Cardiac septum (tissue), 1 donor: ENCODE measurements around a stretch of chr18.

GRCh38 chr18:79401546-79401714 lies 5.7 kb downstream of the NFATC1 start:
- PRO-cap = no peak

DNA sequence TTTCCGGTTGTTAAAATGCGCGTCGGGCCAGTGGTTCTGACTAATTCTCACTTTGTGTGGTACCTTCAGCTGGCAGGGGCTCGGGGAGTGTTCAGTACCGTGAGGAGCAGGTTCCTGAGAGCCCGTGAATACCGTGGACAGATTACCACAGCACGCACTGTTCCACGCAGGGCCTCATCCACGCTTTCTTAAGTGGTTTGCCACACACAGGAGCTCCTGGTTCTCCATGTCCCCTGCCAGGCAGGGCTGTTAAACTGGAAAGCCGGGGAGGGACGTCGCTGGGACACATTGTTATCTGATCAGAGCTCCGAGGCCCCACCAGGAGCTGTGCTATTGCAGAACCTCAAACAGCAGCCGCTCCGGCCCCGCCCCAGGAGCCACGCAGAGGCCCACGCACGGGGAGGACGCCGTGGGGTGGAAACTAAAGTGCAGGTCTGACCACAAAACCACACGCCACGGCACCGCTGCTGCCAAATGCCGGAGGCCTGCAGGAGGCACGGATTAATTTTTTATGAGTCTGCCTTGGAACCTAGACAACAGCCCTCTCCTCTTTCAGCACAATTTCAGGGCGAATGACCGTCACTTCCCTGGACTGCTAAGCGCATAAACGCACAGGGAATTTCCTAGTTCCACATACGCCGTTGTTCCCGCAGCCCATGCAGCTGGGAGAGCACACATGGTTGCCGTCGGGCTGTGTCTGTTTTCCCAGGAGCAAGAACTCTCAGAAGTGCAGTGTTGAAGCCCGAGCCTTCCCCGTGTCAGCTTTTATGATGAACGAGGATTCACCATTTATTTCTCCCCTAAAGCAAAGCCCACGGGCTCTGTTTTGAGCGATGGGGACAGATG lies 43.5 kb downstream of the NFATC1 start:
- PRO-cap = no peak

DNA sequence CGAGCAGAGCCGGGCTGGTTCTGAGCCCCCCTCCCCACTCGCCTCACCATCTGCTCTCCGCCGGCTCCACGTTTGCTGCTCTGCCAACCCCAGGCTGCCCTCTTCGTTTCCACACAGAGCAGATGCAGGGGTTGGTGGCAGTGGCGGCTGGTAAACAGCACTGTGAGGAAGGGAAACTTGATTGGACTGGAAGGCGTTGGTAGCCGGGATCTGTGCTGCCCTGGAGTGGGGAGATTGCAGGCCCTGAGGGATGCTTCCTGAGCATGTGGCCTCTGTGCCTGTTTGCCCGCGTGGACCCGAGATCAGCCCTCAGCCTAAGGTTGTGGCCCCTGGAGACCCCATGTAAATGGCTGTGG lies 38.7 kb downstream of the CTDP1 start:
- PRO-cap = no peak

DNA sequence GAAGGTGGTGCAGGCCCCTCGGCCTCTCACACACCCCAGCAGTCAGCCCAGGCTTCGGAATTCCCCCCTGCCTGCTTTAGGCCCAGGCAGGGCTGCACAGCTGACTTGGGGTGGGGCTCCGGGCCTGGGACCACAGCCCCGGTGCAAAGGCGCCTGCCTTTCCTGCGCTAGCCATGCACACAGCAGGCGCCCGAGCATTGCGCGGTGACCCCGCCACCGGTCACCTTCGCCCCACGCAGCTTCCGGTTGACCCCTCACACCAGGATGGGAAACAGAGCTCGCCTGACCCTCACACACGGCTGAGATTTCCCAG lies 46.1 kb downstream of the SLC66A2 start:
- PRO-cap = no peak

DNA sequence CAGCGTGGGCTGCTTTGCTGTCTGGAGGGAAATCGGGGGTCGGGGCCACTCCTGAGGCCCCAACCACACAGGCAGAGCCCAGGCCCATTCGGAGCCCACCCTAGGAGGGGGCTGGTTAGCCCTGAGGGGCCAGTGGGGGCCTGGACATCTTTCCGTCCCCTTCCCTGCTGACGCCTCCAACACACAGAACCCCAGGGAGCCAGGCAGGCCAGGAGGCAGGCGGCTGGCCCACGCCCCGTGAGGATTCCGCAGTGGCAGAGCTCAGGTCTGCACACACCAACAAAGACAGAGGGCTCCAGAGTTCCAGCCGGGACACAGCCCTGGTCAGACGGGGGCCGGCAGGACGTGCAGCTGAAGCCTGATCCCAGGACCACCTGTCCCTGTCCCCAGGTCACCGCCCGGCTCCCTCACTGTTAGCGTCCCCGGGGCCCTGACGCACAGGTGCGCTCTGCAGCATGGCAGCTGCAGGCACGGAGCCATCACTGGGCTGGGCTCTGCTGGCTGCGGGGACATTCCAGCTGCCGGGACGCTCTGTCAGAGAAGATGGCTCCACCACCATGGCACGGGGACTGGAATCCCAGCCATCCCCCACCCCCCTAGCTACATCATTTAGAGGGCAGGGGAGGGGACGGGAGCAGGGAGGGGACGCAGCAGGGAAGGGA lies 40.2 kb downstream of the SLC66A2 start:
- PRO-cap = no peak

- PRO-cap = no peak
These were observed 9.0 kb downstream of the SLC66A2 start for GRCh38 chr18:79942434-79942959.

DNA sequence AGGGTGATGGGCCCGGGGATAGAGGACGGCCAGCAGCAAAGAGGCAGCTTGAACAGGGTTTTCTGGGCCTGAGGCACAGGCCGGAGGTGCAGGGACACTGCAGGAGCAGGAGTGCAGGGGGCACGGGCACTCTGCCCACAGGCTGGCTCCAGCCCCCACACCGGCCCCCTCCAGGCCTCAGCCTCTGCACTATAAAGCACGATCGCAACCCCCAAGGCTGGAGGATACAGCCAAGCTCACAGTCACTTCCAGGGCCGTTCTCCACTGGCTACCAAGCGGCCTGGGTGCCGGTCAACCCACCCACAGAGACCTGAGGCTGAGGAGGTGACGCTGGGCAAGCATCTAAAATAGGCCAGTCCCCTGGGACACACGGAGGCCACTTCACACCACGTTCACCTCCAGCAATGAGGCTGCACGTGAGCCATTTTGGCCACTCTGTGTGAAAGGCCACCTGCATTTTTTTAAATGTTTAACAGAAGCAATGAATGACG lies 5.8 kb downstream of the SLC66A2 start:
- PRO-cap = no peak

- PRO-cap = no peak
These were observed 2.6 kb downstream of the SLC66A2 start for GRCh38 chr18:79948641-79949402.

DNA sequence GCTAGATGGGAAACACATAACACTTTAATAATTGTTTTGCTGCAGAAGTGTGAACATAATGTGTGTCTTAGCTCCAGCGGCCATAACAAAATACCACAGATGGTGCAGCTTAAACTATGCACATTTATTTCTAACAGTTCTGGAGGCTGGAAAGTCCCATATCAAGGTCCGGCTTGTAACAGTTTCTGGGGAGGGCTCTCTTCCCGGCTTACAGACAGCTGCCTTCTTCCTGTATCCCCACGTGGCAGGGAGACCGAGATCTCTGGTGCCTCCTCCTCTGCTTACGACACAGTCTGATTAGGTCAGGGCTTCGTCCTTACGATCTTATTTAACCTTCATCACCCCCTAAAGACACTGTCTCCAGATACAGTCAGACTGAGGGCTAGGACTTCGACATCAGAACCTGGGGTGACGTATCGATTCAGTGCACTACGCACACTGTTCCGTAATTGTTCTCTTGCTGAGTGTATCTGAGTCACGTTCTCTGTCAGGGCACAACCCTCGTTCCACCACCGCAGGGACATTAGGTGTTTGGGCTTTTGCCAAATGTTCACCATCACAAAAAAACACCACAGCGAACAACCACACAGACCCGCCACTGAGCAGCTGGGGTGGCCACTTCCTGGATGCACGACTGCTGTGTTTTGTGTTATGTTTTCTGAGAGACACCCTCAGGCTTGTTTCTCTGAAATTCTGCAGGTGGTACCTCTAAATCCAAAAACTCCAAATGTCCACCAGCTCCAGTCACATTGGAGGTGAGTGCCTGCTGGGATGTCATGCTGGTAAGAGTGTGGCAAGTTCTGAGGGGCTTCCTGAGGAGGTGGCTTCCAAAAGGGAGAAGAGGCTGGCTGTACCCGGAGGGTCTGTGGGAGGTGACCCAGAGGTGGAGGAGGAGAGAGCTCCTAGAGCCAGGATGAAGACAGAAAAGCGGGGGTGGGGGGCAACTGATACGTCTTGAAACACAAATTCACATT lies 66.4 kb downstream of the ADNP2 start:
- PRO-cap = no peak